Hepatocyte (in vitro differentiated cells and primary cell): ENCODE data around the gene GPR45.

GRCh38 chr2:102690114-102690674, 46.5 kb downstream of the MFSD9 start:
- RAMPAGE, long total RNA = no peak
- RRBS = no CpG with 5 or more reads among the region's 8 CpGs

DNA sequence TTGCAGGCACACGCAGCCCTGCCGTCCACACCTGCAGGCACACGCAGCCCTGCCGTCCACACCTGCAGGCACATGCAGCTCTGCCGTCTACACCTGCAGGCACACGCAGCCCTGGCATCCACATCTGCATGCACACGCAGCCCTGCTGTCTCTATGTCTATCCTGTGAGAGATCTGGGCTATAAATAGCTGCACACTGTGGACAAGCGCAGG, 41.9 kb downstream of the TMEM182 start:
- RAMPAGE, long total RNA = no peak
- RRBS = no CpG with 5 or more reads among the region's 8 CpGs

- RAMPAGE, long total RNA = no peak
- RRBS = no CpG with 5 or more reads among the region's 7 CpGs
Observed at GRCh38 chr2:104704845-104705044, 149.2 kb upstream of the POU3F3 start.

DNA sequence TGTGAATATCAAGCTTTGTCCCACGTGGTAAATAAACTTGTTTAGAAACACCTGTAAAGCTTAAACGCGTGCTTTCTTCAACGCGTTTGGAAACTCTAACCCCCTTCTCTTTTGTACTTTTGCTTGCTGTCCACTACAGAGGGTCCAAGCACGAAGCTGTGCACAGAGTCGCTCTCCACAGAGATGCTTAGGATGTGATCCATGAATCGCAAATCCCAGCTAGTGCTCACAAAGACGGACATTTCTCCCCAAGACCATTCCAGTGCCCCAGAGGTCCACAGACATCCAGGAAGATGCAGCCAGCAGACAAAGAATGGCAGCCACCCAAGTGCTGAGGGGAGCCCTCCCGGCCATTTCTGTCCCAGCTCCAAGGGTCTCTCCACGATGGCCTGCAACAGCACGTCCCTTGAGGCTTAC, at the start of gene GPR45:
GPR45 (plus strand) TSS at position 269 of the 417 bp plus-strand sequence.
- RAMPAGE, long total RNA = no peak
- RRBS = no CpG with 5 or more reads among the region's 12 CpGs

DNA sequence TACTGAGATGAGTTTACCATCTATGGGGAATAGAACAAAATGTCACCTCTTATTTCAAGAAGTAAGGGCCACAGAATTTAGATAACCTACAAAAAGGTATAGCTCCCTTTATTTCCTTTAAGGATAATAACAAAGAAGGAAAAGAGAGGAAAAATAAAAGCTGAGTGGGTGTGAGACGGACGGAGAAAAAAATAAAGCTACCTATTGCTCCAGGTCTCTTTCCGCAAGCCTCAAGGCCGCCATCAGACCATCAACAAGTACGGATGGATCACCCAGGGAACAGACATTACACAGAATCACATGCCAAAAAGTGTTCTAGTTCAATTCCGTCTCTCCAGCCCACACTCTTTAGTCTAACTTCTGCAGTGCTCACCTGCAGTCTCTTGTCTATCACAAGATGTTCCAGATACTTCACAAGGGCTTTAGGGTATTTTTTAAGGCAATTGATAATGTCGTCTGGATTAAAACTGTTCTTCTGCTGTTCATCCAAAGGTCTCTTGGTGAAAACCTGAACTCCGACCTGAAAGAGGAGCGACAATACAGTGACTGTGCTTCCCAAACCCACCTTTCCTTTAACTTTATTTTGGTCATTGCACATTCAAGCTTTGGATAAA, 31.7 kb downstream of the GPR45 start:
- RAMPAGE, long total RNA = no peak
- RRBS = no CpG with 5 or more reads among the region's 9 CpGs

DNA sequence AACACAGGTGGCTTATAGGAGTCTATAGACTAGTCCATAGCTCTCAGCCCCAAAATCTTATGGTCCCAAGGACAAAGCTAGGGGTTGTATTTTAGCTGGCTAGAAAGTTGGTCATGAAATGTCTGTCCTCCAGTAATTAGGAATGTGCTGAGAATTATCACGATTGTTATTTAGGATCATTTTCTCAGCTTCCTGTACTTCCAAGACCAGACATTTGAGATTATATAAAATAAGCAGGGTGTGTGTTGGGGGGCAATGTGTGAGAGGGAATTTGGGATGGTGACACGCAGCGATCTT, 29.6 kb downstream of the FHL2 start:
- RAMPAGE, long total RNA = no peak
- RRBS = no CpG with 5 or more reads among the region's 3 CpGs

GRCh38 chr2:105369552-105370617, 29.0 kb downstream of the FHL2 start:
- RAMPAGE, long total RNA = no peak
- RRBS = no CpG with 5 or more reads among the region's 28 CpGs

- RAMPAGE, long total RNA = no peak
- RRBS = no CpG with 5 or more reads among the region's 7 CpGs
Observed at GRCh38 chr2:105377539-105377935, 21.3 kb downstream of the FHL2 start.

DNA sequence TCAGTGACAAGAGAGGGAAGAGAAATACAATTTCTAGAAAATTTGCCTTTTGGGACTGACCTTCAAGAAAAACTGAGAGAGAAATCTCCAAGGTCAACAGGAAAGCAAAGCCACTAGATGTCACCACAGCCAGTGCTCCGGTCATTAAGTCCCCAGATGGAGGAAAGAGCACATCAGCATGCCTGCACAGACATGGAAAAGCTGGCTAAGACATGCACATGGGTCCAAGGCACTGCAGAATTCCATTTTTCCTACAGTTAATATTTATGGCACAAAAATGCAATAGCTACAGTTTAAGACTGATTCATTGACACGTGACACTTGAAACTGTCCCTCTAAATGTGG, 20.9 kb downstream of the FHL2 start:
- RAMPAGE, long total RNA = no peak
- RRBS = no CpG with 5 or more reads among the region's 2 CpGs

DNA sequence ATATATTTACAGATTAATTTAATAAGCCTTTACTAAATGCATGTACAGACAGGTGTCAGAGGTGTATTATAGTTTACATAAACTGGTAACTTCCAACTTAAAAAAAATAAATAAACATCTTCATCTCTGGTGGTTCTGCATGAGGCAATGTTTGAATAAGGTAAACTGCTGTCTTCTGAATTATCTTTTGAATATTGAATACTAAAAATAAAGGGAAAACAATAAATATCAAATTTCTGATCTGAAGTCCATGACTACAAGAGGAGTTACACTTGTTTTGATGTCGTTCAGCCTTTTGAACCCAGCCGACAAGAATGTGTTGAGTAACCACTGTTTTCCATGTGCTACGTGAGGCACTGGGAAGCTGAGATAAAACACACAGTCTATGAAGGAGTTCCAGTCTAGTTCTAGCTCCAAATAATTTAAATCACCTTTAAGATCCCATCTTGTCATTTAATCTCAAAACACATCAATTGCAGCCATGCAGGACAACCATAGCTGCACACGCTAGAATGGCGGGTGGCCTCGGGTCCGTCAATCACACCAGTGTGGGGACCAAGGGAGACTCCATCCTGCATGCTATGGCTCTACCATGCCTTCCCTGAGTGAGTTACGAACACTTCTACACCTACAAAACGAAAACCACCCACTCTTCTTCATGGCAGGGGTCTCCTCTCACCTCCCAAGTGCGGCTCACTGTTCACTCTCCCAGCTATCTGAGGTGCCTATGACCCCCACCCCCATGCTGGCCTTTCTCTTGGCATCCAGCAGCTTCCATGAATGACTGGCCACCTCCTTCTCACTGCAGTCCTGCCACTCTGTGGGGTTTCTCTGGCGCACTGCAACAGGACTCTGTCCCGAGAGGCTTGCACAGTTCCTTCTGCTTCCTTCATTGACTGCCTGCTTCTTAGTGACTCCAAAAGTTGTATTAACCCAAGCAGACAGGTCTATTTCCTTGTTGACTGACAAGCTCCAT, 3.8 kb downstream of the FHL2 start:
- RAMPAGE, long total RNA = no peak
- RRBS = no CpG with 5 or more reads among the region's 12 CpGs

- RAMPAGE, long total RNA = no peak
- RRBS = no CpG with 5 or more reads among the region's 10 CpGs
Observed at GRCh38 chr2:105454560-105455563, 56.0 kb upstream of the FHL2 start.

DNA sequence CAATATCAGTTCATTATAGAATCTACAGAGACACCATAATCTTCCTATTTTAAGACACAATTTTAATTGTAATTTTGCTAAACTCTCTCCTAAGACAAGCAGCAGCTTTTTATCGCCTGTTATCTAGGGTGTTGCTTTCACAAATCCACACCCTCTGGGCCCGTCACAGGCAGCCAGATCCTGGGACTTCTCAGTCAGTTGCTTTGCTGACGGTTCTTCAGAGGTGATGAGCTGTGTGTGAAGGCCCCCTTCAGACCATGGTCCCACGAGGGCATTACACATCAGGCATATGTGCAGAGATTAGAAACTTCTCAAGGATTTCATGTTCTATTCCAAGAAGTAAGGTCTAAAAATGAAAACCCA, 96.2 kb upstream of the FHL2 start:
- RAMPAGE, long total RNA = no peak
- RRBS = no CpG with 5 or more reads among the region's 4 CpGs

DNA sequence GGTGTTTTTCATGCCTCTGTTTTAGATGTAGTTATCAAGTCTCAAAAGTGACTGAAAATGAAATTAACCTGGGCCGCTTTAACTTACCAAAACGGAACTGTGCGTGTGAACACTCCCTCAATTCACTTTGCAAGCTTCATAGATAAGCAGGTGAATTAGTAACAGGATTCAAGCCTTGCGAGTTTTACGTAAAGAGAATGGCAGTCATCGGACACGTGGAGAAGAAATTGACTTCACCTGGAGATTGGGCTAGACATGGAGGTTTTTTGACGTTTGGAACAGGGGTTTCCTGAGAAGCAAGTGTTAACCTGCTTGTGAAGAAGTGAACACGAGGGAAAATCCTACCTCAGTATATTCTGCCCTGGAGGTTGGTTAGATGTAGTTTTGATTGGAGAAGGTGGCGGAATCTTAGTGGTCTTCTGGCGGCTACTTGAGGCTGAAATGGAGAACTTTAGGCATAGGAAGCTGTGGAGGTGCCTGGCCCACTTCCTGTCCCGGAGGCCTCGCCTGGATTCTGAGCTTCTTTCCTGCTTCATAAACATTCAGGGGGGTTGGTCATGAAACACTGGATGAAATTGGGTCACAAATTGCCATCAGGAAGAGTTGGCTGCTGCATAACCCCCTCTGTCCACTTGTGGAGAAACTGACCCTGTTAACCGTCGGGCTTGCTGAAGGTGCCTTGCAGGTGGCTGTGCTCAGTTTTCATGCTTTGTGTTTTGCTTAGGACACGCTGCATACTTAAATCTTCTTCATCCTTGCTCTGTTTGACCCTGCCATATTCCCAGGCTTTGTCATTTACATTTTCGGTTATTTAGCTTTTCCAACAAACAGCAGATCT, 1.9 kb downstream of the NCK2 start:
- RAMPAGE, long total RNA = no peak
- RRBS = no CpG with 5 or more reads among the region's 17 CpGs

DNA sequence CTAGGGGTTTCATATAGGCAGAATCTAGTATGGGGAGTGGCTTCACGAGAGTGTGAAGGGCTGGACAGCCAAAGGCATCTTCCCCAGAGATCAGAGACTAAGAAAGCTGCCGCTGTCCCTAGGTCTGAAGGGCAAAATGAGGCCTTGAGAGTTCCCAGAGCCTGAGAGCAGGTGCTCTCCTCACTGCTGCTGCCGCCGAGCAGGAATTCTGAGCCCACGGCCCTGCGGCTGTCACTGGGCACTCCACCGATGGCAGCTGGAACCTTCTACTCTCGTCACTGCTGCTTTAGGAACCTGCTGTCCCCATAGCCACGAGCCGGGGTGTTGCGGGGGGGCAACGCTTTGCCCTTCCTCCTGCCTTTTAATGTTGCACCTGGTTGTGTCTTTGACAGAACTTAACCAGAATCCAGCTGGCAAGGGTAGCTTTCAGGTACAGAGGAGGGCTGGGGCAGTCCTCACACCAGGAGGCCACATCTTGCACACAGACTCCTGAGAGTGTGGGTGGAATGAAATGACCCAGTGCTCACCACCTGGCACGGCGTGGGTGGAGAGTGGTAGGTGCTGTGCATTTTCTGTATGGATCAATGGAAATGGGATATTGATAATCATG, 32.3 kb downstream of the NCK2 start:
- RAMPAGE, long total RNA = no peak
- RRBS = no CpG with 5 or more reads among the region's 14 CpGs

DNA sequence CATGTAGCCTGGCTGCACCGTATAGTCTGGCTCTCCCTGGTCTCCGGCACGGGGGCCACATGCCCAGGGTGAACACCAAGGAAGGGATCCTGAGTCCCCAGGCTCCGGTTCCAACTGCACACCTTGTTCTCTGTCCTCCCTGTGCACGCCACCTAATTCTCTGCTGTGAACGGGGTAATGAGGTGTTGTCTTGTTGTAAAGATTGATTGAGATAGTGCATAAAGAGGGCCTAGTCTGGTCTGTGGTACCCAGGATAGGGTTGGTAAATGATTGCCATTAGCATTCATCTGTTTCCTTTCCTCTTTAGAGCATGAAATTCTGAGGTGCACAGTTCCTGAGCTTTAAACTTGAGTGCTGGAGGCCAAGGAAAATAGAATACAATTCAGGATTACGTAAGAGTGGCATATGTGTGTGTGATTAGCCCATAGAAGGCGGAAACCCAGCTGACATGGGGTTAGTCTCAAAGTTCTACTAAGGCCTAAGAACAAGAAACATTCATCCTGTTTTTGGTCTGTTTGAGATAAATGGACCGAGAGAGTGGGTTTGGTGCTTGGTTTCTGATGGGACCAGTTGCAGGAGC, 55.5 kb downstream of the NCK2 start:
- RAMPAGE, long total RNA = no peak
- RRBS = 97% methylated on average over 3 of the region's 9 CpGs

GRCh38 chr2:106030364-106031384, 34.8 kb upstream of the ECRG4 start:
- RAMPAGE, long total RNA = no peak
- RRBS = no CpG with 5 or more reads among the region's 14 CpGs

GRCh38 chr2:106096668-106097216, 31.3 kb downstream of the ECRG4 start:
- RAMPAGE, long total RNA = no peak
- RRBS = no CpG with 5 or more reads among the region's 15 CpGs

GRCh38 chr2:106158623-106159409, 35.3 kb downstream of the UXS1 start:
- RAMPAGE, long total RNA = no peak
- RRBS = no CpG with 5 or more reads among the region's 20 CpGs

DNA sequence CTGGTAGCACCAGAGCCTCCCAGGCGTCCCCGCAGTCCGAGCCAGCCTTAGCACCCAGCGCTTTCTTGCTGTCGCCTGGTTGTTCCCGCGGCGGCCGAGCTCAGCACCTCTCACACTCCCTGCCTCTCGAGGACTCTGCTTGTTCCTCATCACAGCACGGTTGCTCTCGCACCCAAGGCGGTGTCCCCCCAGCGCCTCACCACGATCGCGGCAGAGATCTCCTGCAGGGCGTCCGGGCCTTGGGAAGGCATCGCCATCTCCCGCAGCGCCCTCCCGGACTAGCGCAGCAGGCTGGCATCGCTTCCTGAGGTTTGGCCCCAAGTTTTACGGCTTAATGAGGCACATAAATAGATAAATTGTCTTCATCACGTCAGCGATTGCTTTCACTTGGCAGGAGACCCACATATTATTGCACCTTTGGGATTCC, 125.4 kb downstream of the RGPD3 start:
- RAMPAGE, long total RNA = no peak
- RRBS = 97% methylated on average over 5 of the region's 28 CpGs

- RAMPAGE, long total RNA = no peak
- RRBS = no CpG with 5 or more reads among the region's 8 CpGs
Observed at GRCh38 chr2:106388624-106389362, 79.4 kb downstream of the RGPD3 start.